Pulmonary artery (tissue), 1 donor: ENCODE data around the gene ACSM6.

DNA sequence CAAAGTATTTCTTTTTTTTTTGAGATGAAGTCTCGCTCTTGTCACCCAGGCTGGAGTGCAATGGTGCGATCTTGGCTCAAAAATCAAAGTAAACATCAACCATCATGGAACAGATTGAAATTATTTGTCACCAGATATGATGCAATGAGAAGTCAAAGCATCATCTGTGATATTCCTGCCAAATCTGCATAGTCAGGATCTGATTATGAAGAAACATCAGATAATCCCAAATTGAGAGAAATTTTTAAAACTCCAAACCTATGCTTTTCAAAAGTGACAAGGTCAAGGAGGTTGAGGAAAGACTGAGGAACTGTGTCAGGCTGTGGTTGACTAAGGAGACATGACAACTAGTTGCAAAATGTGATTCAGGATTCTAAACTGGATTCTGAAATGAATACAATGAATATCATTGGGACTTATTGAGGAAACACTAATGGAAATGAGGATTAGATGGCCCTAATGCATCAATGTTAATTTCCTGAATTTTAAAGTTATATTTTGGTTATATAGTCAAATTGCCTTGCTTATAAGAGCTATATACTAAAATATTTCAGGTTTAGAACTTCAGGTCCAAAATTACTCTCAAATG is 4.9 kb upstream of the CYP2C18 start:
- PRO-cap: no peak

DNA sequence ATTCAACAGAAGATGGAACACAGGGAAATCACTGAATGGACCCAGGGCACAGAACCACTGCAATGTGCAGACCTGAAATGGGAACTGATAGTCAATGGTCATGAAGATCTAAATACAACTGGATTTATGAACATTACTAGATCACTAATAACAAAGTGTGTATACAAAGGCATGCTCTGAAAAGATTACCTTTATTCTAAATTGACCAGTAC is 1.4 kb upstream of the CYP2C8 start:
- PRO-cap: no peak

GRCh38 chr10:95193977-95194473 is at the start of gene ACSM6:
ACSM6 (plus strand) TSS chr10:95194238.
- PRO-cap: no peak

DNA sequence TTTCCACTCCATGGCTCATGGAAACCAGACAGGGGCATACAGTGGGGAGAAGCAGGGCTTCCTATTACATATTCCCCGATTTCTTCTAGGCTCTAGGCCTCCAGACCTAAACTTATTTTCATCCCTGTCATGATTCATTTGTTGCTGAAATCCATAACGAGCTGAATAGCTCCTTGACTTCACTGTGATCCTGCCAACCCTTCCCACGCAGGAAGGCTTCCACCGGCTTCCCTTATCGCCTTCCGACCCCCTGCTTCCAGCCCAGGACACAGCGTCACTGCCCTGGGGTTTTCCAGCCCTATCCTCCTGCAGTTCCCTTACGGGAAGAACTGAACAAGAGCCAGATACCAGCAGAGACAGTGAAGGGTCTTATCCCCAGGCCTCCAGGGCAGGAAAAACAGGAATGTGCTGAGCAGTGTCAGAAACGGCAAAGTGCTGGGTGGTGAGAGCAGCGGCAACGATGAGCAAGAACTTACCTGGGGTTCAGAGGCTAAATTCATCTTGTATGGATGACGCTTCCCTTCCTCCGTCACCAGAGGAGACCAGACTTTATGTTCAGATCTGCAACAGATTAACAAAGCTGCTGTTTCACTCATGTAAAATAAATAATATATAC is 22.4 kb downstream of the PDLIM1 start:
- PRO-cap: no peak

GRCh38 chr10:95289465-95290055 is 1.2 kb downstream of the PDLIM1 start:
- PRO-cap: no peak

GRCh38 chr10:95305824-95306520 is 15.2 kb upstream of the PDLIM1 start:
- PRO-cap: no peak

- PRO-cap: no peak
These were observed 36.6 kb upstream of the PDLIM1 start for GRCh38 chr10:95327325-95327878.

GRCh38 chr10:95328577-95329444 is 38.0 kb upstream of the PDLIM1 start:
- PRO-cap: no peak

DNA sequence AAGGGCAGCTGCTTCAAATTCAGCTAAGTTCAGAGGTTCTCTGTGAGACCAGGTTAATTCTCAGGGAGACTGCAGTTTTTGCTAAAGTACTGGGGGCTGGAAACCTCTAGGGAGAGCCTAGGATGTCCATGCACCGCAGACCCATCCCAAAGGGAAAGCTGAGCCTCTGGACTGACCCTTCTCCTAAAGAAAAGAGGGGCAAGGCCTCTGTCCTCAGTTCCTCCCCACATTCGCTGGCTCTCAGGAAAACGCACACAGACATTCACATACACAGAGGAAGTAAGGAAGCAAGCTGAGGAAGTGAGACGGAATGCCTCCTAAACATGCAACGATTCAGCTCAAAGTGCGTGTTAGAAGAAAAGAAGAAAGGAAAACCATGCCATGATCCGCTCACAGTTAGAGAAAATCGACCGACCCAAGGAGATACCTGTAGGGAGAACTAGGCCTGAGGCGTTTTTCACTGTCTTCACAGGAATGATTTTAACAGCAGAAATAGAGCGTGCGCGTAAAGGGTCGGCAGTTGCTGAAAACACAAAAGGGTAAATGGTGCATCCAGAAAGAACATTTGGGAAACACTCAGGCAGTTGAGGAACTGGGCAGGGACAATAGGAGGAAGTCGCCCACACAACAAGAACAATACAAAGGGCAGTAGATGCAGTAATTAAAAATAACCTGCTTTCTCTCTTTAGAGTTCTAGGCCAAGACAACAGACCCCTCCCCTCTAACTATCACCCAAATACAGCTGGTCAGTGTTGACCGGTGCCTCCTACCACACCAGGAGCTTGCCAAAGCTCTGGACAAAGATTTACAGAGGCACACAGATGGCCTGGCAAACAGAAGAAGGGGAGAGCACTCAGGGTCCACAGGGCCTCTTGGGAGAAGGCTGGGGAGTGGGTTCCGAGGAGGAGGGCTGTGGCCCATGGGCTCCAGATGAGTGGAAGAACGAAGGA is 126.7 kb downstream of the SORBS1 start:
- PRO-cap: no peak

DNA sequence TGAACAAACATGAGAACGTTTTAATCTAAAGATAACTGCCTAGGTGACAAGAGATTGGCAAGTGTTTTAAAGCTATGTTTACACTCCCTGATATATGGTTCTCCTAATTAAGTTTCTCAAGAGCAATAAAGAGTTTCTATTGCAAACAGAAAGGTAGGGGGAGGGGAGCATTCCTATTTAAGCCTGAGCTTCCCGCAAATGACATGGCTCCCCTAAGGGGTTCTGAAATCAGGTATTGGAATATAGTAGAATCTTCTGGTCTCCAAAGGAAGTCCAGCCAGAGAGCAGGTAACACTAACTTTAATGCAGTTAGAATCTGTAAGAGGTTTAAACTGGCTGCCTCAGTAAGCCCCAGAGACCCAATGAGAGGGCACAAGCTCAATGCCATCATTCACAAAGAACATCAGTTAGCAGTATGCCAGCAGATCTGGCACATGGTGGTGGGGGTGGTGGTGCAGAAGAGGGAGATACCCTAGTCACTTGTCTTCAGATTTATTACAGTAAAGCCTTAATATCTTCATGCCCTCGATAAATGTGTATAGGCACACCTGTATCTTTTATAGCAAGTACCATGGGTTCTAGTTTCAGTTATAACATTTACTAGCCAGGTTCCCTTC is 86.3 kb downstream of the SORBS1 start:
- PRO-cap: no peak

DNA sequence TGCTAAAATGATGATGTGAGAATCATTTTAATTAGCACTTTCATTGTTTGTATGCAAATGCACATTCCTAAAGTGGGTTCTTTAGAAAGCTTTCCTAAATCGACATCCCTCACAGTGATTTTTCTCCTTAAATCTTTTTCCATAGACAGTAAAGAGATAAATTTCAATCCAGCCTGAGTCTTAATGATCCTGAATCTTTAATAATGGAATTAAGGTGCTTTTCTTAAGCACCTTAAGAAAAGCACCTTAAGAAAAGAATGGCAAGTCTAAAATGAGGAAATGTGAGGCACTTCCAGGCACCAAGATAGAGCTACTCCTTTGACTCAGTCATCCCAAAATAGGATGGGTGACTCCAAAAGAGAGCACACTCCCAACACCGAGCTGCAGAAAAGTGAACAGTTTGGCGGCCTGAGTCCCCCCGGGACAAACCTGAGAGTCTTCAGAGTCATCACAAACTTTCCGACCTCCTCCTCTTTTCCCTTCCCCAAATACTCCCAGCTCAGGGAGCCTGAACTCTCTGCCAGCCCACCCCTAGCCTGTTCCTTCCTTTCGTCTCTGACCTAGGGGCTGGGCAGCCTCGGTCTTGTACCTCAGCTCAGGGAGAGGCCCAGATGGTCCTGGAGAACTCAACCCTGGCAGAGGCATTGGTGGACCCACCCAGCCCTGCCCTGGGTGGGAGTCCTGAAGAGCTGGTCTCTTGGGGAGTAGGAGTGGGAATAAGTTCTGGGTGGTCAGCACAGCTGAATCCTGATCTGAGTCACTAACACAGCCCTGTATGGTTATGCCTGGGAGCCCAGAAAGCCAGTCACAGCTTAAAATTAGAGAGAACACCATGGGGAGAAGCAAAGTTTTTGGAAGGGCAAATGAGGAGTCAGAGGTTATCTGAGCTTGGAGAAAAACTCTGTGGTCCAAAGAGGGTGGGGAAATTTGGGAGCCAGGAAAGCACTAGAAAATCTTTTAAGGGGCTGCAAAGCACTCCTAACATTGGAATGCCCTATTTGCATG is 84.2 kb downstream of the SORBS1 start:
- PRO-cap: unidirectional peak, plus-strand start at position 386 of the sequence

DNA sequence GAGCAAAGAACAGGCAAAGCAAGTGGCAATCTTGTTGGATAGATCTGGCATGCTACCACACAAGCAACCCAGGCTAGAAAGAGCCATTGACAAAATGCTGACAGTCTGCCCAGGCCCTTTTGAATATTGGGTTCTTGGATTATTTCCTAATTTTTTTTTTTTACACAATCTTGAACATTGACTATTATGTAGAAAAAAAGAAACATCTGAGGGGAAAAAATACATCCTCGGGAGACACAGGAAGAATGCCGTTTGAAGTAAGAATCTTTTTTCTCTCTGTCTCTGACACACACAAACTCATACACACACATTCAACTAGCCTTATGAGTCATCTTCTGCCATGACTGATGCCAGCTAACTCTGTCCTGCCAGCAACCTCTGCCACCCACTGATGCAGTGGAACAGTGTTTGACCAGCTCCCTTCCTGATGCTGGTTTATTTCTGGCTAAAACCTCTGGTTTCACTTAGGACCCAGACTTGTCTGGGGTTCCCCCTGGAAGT is 47.2 kb downstream of the SORBS1 start:
- PRO-cap: unidirectional peak, plus-strand start at position 388 of the sequence

DNA sequence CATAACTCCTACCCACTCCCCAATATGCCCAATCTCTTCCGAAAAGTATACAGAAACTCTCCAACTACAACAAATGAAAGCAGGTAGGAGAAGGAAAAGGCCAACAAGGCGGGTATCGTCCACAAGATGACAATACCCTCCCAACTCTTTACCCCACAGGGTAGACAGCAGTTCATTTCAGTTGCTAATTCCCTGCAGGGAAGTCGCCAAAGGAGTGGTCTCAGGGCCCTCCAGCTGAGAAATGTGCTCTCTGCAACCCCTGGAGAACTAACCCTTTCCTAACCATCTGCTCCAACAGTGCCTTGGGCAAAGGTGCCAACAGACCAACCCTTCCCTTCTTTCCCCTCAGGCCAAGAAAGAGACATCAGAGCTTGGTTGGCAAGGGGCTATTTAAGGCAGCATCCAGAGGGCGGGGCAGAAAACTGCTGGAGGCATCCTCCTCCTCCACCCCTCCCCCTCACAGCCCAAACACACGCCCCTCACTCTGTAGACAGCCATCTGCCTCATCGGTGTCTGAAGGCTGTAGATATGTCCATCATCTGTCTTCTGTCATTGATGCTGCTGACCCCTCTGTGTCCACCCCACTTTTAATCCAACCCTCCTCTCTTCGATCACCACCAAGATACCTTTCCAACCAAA is 1.7 kb downstream of the SORBS1 start:
- PRO-cap: no peak

- PRO-cap: no peak
These were observed 36.9 kb downstream of the ENTPD1 start for GRCh38 chr10:95792719-95793369.

- PRO-cap: no peak
These were observed 37.6 kb downstream of the ENTPD1 start for GRCh38 chr10:95793640-95793978.

DNA sequence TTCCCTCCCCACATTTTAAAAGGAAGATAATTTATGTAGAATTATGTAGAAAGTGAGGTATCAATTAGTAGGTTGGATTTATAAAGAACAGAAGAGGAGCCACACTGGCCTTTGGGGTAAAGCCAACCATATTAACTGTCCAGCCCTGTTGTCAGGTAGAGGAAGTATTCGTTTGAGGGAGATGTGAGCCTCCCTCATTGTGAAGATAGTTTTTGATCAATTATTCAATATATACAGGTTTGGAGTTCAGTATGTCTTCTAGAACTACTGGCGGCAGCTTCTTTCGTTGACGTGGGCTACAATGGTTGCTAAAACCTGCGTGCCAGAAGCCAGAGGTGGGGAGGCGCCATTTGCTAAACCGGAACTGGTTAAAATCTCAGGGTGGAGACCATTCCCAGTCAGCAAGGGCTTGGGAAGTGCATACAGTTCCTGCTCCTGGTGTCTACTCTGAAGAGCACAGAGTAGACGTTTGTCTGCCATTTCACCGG is 721 bp upstream of the ZNF518A start:
- PRO-cap: no peak

- PRO-cap: no peak
These were observed 620 bp downstream of the ZNF518A start for GRCh38 chr10:96130629-96131204.

DNA sequence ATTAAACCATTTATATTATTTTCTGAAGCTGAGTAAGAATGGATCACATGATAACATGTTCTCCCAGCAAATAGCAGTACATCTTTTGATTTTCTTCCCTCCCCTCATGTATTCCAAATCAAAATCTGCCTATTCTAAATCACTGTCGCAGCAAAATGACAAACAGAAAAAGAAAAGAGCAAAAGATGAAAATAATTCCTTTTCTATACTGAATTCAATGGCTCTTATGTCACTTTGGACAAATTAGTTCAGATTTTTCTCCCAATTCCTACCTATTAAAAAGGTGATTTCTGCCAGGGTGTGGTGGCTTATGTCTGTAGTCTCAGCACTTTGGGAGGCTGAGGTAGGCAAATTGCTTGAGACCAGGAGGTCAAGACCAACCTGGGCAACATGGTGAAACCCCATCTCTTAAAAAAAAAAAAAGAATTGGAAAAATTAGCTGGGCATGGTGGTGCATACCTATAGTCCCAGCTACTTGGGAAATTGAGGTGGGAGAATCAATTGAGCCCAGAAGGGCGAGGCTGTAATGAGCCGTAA is 10.3 kb downstream of the ZNF518A start:
- PRO-cap: no peak

GRCh38 chr10:96267261-96267727 is 4.1 kb downstream of the BLNK start:
- PRO-cap: no peak

DNA sequence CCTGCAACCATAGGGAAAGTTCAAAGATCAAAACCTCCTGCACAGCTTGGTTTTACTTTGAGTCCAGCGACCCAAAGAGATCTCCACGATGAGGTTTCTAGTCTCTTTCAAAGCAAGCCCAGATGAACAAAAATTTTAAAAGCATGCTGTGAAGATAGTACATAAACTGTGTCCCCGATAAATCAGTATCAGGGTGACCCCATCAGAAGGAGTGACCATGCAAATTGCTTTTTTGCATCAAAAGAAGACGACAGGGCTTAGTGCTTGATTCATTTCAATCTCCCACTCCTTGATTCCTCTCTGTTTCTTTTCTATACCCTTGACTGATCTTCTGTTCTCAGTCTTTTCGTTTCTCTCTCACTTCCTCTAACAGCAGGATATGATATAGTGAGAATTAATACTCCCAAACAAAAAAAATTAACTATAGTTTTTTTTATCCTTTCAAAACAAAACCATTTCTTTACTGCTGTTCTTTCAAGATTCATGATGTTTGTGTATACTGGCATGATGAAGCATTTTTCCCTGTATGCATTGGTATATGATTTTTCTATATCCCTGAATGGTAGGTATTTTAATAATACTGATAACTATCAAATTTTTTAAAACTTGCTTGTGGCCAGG is 15.9 kb upstream of the DNTT start:
- PRO-cap: no peak